Mucosa of descending colon (tissue), 1 donor: ENCODE measurements around the genes FZD8 and RASGEF1A.

- PRO-cap: no peak
Measured at GRCh38 chr10:35428078-35428722, 91.9 kb downstream of the CCNY start.

GRCh38 chr10:35445949-35446156 lies 109.5 kb downstream of the CCNY start:
- PRO-cap: no peak

GRCh38 chr10:35512376-35512881 lies 92.7 kb upstream of the GJD4 start:
- PRO-cap: no peak

- PRO-cap: no peak
Measured at GRCh38 chr10:35564664-35565221, 40.4 kb upstream of the GJD4 start.

DNA sequence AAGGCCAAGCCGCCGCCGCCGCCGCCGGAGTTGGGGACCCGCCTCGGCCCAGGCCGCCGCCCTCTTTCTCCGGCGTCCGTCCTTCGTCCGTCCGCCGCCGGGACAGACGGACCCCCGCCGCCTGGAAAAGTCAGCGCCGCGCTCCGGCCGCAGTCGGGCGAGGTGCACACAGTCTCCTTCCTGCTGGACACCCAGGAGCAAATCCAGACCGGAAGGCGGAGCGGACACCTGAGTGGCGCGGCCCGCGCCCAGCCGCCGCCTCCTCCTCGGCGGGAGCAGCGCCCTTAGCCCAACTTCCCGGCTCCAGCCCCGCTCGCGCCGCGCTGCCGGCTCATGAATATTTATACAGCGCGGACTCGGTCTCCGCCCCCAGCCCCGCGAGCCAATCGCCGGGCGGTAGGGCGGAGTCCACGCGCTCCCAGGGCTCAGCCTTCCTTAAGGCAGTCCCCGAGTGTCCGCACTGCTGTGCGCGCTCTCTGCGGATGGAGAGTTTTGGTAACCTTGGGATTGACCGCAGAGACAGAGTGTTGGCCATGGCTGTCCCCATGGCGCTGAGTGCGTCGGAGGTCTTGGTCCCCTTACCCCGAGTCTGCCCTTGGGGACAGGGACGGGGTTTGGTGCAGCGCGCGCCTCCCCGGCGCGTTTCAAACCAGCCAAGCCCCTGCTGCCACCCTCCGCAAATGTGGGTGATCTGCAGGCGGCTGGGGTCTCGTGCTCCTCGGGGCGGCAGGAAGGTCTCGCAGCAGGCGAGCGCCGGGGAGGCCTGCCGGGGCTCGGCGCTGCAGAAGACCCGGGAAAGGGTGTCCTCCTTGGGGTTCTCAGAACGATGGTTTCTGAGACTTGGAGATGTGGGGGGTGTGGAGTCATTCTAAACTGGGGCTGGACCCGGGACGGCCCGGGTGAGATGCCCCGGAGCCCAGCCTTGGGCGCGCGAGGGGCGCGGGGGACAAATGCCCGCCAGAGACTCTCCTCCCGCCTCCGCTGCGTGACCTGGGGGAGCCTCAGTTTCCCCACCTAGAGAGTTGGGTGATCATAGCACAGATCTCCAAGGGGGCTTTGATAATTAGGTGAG lies at the start of gene FZD8:
Gene FZD8, minus strand, starts transcription at position 317 of the 1,072 bp plus-strand sequence.
- PRO-cap: bidirectional peak, plus-strand start at position 438 of the sequence, minus-strand start at position 317 of the sequence

DNA sequence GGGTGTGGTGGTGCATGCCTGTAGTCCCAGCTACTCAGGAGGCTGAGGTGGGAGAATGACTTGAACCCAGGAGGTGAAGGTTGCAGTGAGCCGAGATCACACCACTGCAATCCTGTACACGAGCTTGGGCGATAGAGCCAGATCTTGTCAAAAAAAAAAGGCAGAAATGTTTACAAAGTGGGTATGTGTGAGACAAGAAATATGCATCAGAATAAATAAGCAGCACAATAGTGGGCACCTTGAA lies 658.7 kb upstream of the FZD8 start:
- PRO-cap: no peak

DNA sequence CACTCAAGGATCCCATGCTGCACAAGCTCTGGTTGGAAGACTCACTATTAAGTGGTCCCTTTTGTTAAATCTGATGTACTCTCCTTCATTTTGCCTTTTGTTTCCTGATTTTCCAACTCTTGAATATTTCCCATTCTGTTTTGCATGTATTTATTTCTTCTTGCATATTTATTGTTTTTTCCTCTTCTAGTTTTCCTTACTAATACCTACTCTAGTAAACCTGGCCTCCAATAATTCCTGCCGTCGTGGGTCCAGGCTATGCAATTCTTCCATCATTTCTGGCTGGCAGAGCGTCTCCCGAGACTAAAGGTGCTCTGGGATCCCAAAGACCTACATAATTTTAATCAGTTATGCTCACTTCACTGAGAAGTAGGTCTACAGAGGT lies 36.7 kb downstream of the ZNF248 start:
- PRO-cap: no peak

DNA sequence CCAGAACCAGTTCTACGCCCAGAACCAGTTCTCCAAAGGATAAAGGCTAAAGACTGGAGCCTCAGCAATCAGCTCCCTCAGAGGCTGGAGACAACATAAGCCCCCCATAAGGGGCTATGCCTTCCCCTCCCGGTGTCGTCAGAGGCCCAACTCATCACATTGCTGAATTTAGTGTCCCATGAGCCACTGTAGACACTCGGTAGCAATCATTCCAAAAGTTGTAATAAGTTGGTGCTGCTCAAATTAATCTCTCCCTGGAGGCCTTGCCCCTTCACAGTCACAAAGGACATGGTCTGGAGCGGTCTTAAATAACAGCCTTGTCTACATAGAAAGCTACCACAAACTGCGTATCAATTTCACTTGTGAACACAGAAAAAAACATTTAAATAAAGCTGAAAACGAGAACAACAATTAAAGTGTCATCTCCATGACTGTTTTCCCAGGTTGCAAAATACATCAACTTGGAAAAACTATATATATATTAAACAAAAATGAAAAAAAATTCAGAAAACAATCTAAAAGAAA lies 35.4 kb downstream of the ZNF248 start:
- PRO-cap: no peak

DNA sequence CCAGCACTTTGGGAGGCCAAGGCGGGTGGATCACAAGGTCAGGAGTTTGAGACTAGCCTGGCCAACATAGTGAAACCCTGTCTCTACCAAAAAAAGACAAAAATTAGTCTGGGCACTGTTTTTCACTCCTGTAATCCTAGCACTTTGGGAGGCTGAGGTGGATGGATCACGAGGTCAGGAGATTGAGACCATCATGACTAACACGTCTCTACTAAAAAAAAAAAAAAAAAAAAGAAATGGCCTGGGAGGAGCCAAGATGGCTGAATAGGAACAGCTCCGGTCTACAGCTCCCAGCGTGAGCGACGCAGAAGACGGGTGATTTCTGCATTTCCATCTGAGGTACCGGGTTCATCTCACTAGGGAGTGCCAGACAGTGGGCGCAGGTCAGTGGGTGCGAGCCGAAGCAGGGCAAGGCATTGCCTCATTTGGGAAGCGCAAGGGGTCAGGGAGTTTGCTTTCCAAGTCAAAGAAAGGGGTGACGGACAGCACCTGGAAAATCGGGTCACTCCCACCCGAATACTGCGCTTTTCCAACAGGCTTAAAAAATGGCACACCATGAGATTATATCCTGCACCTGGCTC lies 15.2 kb upstream of the ZNF33A start:
- PRO-cap: no peak

- PRO-cap: no peak
Measured at GRCh38 chr10:38352081-38352536, 258.0 kb downstream of the ZNF37A start.

- PRO-cap: no peak
Measured at GRCh38 chr10:42951461-42952286, 125.2 kb upstream of the RET start.

DNA sequence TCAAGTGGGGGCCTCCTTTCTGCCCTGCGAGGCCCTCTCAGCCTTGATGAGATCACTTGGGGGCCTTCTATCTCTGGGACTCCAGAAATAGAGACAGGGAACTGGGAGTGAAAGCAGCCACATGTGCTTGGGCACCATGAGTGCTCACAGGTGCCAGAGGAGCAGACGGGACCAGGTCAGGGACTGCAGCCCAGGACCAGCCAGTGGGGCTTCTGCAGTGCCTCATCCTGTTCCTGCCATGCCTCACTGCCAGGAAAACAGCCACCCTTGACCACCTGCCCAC lies 116.0 kb upstream of the RET start:
- PRO-cap: no peak

DNA sequence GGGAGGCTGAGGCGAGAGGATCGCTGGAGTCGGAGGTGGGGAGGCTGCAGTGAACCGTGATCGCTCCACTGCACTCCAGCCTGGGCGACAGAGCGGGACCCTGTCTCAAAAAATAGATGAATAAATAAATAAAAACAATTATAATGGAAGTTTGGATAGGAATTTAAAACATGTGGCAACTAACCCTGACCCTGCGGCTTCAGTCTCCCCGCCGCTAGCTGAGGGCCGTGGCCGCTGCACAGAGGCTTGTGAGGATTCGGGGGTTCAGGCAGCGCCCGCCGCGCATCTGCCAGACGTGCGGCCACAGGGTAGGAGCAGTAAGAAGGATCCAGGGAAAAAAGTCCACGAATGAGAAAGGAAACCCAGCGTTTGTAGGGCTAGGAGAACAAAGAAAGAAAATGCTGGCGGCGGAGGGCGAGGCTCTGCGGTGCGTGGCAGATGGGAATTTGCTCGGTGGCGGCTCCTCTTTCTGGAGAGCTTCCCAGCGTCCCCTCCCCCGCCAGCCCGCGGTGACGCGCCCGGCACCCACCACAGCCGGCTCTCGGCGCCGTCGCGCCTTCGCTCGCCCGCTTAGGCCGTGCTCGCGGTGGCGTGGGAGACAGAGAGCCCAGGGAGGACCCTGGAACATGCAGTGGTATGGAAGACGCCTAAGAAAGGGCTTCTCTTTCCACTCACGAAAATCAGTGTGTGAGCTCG lies 772 bp upstream of the CSGALNACT2 start:
- PRO-cap: no peak

GRCh38 chr10:43266802-43267237 lies at the start of gene RASGEF1A:
TSS of gene RASGEF1A (minus strand) at chr10:43267065.
- PRO-cap: no peak

DNA sequence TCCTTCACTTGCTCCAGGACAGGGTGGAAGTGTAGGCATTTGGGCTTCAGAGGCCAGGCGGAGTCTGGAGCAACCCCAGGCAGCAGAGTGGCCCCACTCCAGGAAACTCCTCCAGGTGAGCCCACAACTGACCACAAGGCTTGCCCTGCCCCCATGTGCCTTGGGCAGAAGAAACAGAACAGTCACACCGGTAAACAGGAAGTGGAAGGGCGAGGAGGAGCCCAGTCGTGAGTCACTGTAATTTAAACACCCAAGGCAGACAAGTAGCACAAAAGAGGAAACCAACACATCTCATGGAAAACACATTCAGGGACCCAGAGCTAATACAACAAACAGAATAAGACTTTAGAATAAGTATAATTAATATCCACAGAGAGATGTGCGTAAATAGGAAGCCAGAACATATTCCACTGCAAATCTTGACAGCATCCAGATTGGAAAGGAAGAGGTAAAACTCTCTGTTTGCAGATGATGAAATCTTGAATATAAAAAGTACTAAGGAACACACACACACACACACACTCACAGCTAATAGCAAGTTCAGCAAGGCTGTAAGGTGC lies 20.5 kb upstream of the RASGEF1A start:
- PRO-cap: no peak

DNA sequence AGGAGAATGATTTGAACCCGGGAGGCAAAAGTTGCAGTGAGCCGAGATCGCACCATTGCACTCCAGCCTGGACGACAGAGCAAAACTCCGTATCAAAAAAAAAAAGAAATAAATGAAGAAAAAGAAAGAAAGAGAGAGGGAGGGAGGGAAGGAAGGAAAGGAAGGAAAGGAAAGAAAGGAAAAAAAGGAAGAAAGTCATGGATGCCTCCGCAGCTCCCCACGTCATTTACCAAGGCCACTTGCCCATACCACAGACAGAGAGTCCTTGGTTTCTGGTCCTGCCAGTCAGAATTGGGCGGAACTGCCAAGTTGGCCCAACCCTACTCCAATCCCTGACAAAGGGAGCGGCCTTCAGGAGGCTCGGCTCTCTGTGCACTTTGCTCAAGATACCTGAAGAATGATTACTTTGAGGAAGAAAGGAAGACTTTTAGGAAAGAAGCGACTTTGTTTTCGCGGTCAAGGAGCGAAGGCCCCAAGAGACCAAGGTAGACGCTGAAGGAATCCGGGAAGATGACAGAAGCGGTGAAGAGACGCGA lies 49.2 kb upstream of the FXYD4 start:
- PRO-cap: no peak

GRCh38 chr10:43361378-43362037 lies 9.9 kb upstream of the FXYD4 start:
- PRO-cap: unidirectional peak, plus-strand start at chr10:43361742

GRCh38 chr10:43374765-43375043 lies 3.3 kb downstream of the FXYD4 start:
- PRO-cap: no peak

GRCh38 chr10:43404646-43405051 lies 4.3 kb downstream of the HNRNPF start:
- PRO-cap: no peak

DNA sequence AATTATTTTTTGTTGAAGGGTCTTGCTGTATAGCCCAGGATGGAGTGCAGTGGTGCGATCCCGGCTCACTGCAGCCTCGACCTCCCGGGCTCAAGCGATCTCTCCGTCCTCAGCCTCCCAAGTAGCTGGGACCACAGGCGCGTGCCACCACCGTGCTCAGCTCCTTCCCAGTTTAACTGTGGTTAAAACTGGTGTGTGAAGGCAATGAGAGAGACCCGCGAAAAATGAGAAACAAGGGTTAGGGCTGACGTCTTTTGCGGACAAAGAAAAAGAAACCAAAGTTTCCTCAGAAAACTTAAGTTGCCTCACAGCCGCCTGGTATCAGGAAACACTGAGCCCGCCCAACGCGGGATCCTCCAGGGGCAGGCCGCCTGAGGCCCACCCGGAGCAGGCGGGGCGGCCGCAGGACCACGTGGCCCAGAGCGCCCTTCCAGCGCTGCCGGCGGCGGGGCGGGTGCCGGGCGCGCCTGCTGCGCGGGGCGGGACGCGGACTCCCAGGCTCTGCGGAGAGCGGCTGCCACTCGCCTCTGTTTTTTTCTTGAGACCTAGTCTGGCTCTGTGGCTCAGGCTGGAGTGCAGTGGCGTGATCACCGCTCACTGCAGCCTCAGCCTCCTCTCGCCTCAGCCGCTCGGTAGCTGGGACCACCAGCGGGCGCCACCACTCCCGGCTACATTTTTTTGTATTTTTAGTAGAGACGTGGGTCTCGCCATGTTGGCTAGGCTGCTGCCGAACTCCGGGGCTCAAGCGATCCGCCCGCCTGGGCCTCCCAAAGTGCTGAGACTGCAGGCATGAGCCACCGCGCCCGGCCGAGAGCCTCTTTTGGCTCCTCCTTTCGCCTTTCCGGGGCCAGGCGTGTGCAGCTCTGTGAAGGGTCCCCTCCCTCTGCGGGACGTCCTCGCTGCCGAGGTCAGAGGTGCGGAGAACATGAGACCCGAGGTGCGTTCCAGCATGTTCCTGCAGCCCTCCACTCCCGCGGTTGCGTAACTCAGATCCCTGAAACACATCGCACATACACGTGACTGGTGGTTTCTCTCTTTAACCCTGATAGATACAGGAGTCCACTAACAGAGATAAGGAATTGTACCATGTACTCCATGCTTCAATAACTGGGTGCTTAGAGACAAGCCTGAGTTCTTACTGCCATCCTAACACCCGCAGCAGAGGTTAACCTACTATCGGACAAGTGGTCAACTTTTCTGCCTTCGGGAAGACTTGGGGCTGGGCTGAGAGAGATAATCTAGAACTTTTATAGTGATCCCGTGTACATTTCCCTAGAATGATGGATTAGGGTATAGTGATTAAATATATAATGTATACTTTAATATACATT lies 11.6 kb upstream of the HNRNPF start:
- PRO-cap: bidirectional peak, plus-strand start at position 433 of the sequence, minus-strand start at position 178 of the sequence; bidirectional peak, plus-strand start at position 689 of the sequence, minus-strand start at position 537 of the sequence; bidirectional peak, plus-strand start at position 917 of the sequence, minus-strand start at position 822 of the sequence; bidirectional peak, plus-strand start at position 1,132 of the sequence, minus-strand start at position 979 of the sequence